GM23248 (cell line): ENCODE data around the gene PCNP.

DNA sequence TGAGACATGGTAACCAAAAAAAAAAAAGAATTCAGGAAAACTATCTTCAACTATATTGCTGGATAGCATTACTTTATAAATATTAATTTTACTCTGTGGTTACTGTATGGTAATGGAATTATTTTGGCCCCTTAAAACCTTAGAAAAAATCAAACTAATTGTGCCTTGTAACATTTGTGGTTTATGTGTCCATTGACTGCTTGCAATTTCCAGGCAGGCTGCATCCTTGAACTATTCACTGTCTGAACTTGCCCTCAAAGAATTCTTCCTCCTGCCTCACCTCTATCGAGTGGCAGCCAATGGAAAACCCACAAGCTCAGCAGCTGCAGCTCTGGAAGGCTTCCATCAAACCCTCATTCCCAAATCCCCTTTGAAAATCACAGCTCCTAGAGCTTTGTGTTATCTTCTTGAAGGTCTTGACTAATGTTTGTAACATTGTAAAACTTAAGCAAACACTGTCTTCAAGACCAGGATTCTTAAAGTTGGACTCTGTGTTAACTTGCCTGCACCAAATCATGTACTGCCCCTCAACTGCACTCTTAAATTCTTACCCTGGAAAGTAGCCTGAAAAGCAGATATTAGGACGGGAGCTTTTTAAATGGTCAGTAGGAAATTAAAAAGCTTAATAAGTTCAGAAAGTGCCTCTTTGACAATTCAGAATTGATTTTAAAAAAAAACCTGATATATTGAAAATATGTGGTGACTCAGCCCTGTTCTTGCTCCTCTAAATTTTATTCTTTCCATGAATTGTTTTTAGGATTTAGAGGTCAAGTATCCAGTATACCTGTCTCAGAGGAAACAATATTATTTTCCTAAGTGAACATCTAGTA, 81.0 kb downstream of the FILIP1L start:
- RAMPAGE, long total RNA, result no peak

- RAMPAGE, long total RNA, result no peak
Measured at GRCh38 chr3:100106031-100106745, 8.1 kb downstream of the FILIP1L start.

- RAMPAGE, long total RNA, result no peak
Measured at GRCh38 chr3:100504150-100504532, 11.7 kb downstream of the TMEM45A start.

DNA sequence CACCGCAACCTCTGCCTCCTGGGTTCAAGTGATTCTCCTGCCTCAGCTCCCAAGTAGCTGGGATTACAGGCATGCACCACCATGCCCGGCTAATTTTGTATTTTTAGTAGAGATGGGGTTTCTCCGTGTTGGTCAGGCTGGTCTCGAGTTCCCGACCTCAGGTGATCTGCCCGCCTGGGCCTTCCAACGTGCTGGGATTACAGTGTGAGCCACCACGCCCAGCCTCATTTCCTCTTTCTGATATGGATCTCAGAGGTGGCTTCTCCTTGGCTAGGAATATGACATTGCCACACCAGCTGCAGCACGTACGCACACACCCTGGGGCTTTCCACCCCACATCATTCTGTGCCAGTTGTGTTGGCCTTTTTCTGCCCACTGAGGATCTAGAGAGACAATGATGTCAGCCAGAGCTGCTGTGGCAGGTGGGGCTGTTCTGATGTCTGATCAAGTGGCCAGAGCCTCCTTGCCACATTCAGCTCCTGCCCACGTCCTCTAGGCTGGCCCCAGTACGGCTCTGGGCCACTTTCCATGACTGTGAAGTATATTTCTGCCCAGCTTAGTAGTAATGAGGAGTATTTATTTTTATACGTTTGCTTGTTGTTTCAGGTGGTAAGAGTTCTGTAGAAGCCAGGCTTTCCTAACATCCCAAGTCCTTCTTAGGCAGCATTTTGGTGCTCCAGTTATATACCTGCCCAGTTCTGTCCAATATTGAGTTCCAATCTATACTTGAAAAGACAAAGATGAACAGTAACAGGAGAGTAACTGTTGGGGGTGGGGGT, 29.1 kb downstream of the TMEM45A start:
- RAMPAGE, long total RNA, result no peak

- RAMPAGE, long total RNA, result no peak
Measured at GRCh38 chr3:100591341-100591968, 17.9 kb upstream of the ADGRG7 start.

DNA sequence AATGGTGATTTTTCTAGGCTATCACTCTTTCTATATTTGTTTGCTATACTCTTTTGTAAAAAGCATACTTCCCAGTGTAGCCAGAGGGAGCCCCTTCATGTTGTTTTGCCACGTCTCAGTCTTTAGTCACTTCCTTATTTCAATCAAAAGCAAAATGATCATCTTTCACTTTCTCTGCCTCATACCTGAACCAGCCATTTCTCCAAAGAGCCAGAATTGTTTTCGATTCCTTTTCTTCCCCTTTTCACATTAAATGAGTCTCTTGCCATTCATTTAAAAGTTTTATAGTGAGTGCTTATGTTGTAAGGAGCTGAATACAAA, 41.4 kb downstream of the ADGRG7 start:
- RAMPAGE, long total RNA, result no peak

GRCh38 chr3:100972956-100973457, 20.2 kb downstream of the ABI3BP start:
- RAMPAGE, long total RNA, result no peak

DNA sequence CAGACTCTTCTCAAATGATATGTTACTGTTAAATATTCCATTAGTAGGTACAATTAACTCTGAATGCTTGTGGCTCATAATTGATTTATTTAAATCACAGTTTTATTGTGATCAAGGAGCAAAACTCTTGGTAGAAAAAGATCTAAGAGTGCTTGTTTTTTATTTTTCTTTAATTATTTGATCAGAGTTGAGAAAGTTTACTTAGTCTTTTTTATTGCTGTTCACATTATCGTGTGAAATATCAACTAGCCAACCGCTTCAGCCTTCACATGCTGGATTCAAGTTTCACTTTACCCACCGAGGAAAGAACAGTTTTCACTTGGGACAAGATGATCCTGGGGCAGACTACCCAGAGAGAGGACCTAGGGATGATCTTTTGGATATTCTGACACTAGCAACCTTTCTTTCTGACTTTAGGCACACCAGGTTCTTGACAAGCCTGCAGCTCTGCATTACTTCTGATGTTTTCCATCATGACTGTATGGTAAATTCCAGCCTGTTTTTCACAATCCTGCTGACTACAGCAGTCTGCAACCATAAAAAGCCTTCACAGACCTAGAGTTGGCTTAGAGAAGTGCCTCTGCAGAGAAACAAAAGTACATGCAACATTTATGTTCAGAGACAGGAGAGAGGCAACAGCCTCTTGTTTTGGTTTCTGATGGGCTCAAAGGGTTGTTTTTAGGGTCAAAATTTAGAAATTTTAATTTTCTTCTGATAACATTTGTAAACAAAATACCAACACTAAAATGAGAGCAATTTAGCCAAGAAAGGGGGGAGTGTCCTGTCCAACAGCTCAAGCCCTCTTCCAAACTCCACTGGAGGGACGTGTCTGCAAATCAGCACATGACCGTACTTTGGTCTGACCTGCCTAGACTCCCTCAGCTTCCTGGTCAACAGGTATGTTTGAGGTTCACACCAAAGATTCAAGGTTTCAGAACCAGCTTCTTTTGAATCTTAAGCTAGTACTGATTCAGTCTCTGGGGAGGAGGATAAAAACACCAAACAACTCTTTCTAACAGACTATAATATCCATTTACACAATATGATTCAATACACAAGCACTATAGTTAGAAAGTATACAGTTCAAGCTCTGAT, 904 bp downstream of the ABI3BP start:
- RAMPAGE, long total RNA, result no peak

DNA sequence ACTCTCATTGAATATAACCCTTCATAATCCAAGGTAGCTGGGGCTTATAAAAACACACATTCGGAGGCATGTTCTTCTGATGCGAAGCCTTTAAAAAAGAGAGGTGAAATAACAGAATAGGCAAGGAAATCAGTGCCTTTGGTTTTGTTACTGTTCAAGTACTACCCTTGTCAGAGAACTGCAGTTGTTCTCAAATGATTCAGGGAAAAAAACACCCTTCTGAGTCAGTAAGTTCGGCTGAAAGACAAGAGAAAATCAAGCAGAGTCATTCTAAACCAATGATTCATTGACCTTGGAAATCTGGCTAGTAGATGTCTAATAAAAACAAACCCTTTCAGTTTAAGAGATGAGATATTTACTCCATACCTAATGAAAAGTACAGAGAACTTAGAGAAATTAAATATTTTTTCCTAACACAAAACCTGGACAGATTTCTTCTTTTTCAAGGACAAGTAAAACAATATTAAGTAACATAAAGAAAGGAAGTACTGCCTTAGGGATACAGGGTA, 72.7 kb upstream of the ABI3BP start:
- RAMPAGE, long total RNA, result no peak

DNA sequence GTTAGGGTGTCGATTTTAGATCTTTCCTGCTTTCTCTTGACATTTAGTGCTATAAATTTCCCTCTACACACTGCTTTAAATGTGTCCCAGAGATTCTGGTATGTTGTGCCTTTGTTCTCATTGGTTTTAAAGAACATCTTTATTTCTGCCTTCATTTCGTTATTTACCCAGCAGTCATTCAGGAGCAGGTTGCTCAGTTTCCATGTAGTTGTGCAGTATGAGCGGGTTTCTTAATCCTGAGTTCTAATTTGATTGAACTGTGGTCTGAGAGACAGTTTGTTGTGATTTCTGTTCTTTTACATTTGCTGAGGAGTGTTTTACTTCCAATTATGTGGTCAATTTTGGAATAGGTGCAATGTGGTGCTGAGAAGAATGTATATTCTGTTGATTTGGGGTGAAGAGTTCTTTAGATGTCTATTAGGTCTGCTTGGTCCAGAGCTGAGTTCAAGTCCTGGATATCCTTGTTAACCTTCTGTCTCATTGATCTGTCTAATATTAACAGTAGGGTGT, 82.2 kb downstream of the SENP7 start:
- RAMPAGE, long total RNA, result no peak

- RAMPAGE, long total RNA, result start-site peak on the plus strand at chr3:101574183-101574225, 1,122 and 1,908 reads in 2 replicates
Measured at GRCh38 chr3:101574118-101575219, at the start of gene PCNP. Gene PCNP, plus strand, starts transcription at chr3:101574180.

GRCh38 chr3:101612947-101613280, 38.9 kb downstream of the PCNP start:
- RAMPAGE, long total RNA, result no peak

DNA sequence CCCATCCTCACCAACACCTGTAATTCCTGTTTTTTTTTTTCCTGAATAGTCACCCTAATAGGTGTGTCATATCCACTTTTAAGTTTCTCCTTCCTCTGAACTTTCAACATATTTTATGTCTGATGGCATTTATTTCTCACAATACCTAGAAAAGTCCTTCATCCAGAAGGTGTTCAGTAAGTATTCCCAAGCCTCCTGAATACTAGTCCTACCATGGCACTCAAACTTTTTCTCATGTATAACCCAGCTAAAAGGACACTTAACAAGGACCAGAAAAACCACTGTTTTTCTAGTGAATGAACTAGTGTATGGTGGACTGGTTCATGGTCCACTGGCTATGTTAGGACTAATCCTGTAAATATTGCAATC, 1.4 kb downstream of the RPL24 start:
- RAMPAGE, long total RNA, result no peak

- RAMPAGE, long total RNA, result no peak
Measured at GRCh38 chr3:101690853-101691474, 4.4 kb upstream of the RPL24 start.

DNA sequence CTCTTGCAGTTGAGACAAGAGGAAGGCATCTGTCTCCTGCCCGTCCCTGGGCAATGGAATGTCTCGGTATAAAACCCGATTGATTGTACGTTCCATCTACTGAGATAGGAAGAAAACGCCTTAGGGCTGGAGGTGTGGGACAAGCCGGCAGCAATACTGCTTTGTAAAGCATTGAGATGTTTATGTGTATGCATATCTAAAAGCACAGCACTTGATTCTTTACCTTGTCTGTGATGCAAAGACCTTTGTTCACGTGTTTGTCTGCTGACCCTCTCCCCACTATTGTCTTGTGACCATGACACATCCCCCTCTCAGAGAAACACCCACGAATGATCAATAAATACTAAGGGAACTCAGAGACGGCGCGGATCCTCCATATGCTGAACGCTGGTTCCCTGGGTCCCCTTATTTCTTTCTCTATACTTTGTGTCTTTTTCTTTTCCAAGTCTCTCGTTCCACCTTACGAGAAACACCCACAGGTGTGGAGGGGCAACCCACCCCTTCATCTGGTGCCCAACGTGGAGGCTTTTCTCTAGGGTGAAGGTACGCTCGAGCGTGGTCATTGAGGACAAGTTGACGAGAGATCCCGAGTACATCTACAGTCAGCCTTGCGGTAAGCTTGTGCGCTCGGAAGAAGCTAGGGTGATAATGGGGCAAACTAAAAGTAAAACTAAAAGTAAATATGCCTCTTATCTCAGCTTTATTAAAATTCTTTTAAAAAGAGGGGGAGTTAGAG, 6.0 kb upstream of the RPL24 start:
- RAMPAGE, long total RNA, result no peak

GRCh38 chr3:101850341-101851087, 1.2 kb downstream of the NFKBIZ start:
- RAMPAGE, long total RNA, result no peak

DNA sequence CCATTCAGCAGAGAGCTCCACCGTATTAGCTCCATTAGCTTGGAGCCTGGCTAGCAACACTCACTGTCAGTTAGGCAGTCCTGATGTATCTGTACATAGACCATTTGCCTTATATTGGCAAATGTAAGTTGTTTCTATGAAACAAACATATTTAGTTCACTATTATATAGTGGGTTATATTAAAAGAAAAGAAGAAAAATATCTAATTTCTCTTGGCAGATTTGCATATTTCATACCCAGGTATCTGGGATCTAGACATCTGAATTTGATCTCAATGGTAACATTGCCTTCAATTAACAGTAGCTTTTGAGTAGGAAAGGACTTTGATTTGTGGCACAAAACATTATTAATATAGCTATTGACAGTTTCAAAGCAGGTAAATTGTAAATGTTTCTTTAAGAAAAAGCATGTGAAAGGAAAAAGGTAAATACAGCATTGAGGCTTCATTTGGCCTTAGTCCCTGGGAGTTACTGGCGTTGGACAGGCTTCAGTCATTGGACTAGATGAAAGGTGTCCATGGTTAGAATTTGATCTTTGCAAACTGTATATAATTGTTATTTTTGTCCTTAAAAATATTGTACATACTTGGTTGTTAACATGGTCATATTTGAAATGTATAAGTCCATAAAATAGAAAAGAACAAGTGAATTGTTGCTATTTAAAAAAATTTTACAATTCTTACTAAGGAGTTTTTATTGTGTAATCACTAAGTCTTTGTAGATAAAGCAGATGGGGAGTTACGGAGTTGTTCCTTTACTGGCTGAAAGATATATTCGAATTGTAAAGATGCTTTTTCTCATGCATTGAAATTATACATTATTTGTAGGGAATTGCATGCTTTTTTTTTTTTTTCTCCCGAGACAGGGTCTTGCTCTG, 10.3 kb downstream of the NFKBIZ start:
- RAMPAGE, long total RNA, result no peak

- RAMPAGE, long total RNA, result no peak
Measured at GRCh38 chr3:101950427-101951200, 101.3 kb downstream of the NFKBIZ start.

DNA sequence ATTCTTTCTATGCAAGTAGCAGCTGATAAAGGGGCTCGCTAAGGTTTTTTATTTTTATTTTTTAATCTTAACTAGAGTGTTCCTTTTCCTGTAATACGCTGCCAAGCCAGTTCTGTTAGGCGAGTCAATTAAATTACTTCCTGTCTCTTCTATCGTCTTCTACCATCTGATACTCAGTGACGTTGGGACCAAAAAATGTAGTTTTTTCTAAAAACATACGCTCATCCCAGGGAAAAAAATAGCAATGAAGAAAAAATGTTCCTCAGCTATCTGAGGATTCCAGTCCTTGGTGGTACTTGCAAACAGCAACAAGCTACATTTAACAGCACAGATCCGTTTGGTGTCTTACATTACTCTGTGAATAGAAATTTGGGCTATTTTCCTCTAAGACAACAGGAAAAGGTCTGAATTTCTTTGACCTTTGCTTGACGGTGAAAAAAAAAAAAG, 254.6 kb upstream of the ZPLD1 start:
- RAMPAGE, long total RNA, result no peak

DNA sequence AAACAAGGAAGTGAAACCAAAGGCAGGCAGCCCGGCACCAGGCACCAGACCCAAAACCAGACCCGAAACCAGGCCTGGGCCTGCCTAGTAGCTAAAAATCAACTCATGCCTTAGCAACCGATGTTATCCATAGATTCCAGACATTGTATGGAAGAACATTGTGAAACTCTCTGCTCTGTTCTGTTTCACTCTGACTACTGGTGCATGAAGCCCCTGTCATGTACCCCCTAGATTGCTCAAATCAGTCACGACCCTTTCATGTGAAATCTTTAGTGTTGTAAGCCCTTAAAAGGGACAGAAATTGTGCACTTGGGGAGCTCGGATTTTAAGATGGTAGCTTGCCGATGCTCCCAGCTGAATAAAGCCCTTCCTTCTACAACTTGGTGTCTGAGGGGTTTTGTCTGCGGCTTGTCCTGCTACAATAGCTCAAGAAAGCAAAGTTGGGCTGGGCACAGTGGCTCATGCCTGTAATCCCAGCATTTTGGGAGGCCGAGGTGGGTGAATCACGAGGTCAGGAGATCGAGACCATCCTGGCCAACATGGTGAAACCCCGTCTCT, 844.6 kb upstream of the ALCAM start:
- RAMPAGE, long total RNA, result no peak